Caco-2 (cell line): Measurements from ENCODE around the gene OXSR1.

- PRO-cap: no peak
- RRBS: no CpG with 5 or more reads among the region's 1 CpG
Observed at GRCh38 chr3:37335613-37335960, 92.5 kb downstream of the GOLGA4 start.

- PRO-cap: no peak
- RRBS: no CpG with 5 or more reads among the region's 8 CpGs
Observed at GRCh38 chr3:37466674-37467227, 14.8 kb downstream of the ITGA9 start.

DNA sequence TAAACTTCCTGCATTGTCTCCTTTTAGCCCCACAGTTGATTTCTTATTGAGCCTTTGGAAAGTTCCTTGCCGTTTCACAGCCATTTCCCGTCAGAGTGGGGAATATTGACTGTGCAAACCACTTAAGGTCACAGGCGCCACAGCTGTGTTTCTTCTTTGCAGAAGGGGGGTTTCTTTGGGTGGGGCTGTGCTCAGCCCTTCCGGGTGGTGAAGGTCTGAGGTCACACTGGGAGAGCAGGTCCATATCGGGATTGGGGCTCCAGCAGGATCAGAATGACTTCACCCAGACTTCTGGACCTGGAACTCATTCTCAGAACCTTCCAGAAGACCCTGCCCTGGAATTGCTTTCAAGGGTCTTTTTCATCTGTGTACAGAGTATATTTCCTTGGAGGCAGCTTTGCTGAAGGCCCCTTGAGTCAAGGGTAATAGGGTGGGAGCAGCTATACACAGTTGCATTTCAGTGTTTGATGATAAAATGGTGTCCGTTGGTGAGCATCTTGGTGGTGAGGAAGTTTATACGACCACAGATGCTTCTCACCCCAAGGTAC, 122.7 kb downstream of the ITGA9 start:
- PRO-cap: no peak
- RRBS: no CpG with 5 or more reads among the region's 7 CpGs

- PRO-cap: bidirectional peak, plus-strand start at chr3:37936610, minus-strand start at chr3:37936382
- RRBS: no CpG with 5 or more reads among the region's 7 CpGs
Observed at GRCh38 chr3:37936212-37936715, 54.3 kb upstream of the VILL start.

DNA sequence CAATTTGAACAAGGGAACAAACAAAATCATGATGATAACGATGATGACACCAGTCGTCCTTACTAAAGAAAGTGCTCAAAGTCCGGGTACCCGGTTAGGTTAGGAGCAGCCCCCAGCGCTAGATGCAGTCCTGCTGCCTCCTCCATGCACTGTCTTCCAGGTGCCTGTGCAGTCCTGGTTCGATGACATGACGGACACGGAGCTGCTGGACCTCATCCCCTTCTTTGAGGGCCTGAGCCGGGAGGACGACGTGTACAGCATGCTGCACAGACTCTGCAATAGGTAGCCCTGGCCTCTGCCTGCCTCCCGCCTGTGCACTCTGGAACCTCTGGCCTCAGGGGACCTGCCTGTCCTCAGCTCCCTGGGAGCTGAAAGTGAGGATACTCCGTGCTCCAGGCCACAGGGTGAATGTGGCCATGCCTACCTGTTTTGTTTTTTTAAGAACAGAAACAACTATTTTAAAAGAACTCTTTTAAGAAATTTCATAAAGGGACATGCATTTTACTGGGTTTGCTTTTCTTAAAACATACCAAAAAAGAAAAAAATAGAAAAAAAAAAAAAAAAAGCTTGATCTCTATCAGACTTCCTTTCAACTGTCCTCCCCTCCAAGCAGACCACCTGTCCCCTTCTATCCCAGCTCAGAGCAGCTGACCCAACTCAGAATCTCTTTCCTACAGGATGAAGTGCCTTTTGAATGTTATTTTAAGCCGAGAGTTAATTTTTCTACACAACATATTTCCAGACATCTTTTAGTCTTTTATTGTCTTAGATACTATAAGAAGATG, 9.8 kb upstream of the VILL start:
- PRO-cap: no peak
- RRBS: no CpG with 5 or more reads among the region's 14 CpGs

- PRO-cap: no peak
- RRBS: no CpG with 5 or more reads among the region's 10 CpGs
Observed at GRCh38 chr3:38122775-38123467, 14.0 kb downstream of the ACAA1 start.

DNA sequence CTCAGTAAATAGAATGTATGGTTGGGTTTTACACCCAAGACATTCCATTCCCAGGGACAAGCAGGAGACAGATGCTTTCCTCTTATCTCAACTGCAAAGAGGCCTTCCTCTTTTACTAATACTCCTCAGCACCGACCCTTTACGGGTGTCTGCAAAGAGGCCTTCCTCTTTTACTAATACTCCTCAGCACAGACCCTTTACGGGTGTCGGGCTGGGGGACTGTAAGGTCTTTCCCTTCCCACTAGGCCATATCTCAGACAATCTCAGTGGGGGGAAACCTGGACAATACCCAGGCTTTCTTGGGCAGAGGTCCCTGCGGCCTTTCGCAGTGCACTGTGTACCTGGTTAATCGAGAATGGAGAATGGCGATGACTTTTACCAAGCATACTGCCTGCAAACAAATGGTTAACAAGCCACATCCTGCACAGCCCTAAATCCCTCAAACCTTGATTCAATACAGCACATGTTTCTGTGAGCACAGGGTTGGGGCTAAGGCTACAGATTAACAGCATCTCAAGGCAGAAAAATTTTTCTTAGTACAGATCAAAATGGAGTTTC, 1.2 kb downstream of the ACAA1 start:
- PRO-cap: no peak
- RRBS: no CpG with 5 or more reads among the region's 8 CpGs

GRCh38 chr3:38141007-38142431, 3.1 kb downstream of the MYD88 start:
- PRO-cap: no peak
- RRBS: no CpG with 5 or more reads among the region's 11 CpGs

DNA sequence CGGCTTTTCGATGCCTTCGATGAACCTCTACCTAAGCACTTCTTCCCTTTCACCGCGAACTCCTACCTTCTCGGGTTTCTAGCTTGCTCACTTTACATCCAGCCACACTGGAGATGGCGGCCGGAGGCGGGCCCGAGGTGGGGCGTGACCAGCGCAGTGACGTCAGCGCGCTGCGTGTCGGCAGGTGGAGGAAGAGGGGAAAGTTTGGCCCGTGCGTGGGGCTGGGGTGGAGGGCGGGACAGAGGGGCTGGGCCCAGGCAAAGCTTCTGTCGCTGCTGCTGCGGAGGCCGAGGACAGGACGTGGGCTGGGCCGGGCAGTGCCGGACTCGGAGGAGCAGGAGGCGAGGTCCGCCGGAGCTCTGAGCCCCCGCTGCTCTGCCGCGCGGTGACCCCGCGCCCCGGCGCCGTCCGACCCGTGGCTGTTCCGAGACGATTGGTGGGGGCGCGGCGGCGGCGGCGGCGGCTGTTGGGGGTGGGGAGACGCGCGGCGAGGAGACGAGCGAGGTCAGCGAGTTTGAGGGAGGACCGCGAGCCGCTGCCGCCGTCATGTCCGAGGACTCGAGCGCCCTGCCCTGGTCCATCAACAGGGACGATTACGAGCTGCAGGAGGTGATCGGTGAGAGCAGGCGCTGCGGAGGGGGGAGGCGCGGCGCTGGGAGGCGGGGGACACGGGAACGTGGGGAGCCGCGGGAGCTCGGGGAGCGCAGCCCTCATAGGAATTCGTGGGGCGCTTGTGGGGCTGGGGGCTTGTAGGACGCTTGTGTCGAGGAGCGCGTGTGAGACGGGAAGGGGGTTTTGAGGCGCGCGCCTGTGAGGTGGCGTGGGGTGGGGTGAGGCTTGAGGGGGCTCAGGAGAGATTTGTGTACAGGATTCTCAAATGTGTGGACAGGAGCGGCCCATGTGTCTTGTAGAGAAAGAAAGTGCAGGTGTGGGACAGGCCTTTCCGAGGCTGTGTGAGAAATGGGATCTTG, at the start of gene OXSR1:
Gene OXSR1, plus strand, starts transcription at position 207 of the 971 bp plus-strand sequence.
- PRO-cap: bidirectional peak, plus-strand start at position 241 of the sequence, minus-strand start at position 115 of the sequence
- RRBS: 3% methylated on average over 8 of the region's 93 CpGs

- PRO-cap: no peak
- RRBS: no CpG with 5 or more reads among the region's 4 CpGs
Observed at GRCh38 chr3:38254597-38255368, 10.8 kb upstream of the SLC22A13 start.

- PRO-cap: bidirectional peak, plus-strand start at chr3:38347295, minus-strand start at chr3:38347255
- RRBS: 3% methylated on average over 5 of the region's 16 CpGs
Observed at GRCh38 chr3:38347129-38347397, 478 bp downstream of the XYLB start.

DNA sequence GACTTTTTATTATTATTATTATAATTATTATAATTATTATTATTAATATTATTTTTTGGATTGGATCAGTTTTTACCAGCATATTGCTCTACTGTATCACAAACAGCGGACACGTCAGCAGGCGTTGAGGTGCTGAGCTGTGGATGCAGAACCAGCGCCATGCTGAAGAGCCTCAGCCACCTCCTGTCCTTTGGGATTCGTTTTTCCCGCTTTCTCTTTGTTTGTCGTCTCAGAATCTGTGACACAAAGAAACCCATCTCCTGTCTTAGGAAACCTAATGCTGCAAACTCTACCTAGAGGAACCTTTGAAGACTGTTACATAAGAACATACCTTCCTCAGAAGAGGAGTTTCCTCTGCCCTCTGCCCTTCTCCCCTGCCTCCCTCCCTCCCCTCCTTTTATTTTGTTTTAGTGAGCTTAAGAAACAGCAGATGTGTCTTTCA, 12.7 kb upstream of the EXOG start:
- PRO-cap: no peak
- RRBS: no CpG with 5 or more reads among the region's 7 CpGs

DNA sequence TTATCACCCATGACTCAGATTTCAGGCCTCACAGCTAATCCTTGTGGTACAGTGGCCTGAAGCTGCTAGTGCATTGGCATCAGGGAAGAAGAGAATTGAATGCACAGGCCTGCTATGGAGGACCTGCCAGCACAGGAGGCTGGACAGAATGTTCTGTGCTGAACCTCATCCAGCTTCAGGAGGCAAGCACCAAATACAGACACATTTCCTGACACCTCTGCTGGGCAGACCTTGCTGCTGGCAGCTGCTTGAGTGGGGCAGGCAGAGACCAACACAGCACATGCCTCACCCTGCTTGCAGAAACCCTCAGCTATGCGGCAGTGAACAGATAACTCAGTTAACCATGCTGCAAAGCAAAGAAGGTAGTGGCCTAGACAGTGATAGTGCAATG, 68.0 kb upstream of the SCN5A start:
- PRO-cap: no peak
- RRBS: no CpG with 5 or more reads among the region's 1 CpG

DNA sequence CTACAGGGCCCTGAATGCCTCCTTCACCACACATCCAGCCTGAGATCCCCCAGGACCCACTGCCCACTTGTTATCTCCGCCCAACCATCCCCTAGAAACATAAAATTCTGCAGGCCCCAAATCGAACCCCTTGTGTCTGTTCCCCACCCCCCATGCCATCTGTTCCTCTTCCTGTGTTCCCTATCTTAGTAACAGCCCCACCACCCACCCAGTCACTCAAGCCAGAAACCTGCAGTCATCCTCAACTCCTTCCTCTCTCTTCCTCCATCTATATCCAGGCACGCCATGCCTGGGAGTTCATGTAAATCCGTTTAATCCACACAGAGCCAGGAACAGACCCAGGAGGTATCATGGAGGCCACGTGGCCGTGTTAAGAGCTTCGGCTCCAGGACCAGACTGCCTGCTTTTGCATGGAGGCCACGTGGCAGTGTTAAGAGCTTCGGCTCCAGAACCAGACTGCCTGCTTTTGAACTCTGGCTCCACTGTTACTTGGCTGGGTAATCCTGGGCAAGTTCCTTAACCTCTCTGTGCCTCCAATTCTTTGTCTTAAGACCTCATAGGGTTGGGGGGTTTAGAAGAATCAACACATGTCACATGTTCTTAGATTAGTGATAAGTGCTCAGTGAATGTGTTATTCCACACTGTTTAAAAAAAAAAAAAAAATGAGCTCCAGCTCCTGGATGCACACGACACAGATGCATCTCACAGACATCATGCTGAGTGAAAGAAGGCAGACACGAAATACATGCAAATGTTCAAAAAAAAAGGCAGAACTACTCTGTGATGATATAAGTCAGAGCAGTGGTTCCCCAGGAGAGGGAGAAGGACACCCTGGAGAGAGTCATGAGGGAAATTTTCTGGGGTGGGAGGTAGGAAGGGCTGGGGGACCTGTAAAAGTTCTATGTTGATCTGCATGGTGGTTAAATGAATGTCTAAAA, 4.7 kb downstream of the CSRNP1 start:
- PRO-cap: no peak
- RRBS: no CpG with 5 or more reads among the region's 11 CpGs

DNA sequence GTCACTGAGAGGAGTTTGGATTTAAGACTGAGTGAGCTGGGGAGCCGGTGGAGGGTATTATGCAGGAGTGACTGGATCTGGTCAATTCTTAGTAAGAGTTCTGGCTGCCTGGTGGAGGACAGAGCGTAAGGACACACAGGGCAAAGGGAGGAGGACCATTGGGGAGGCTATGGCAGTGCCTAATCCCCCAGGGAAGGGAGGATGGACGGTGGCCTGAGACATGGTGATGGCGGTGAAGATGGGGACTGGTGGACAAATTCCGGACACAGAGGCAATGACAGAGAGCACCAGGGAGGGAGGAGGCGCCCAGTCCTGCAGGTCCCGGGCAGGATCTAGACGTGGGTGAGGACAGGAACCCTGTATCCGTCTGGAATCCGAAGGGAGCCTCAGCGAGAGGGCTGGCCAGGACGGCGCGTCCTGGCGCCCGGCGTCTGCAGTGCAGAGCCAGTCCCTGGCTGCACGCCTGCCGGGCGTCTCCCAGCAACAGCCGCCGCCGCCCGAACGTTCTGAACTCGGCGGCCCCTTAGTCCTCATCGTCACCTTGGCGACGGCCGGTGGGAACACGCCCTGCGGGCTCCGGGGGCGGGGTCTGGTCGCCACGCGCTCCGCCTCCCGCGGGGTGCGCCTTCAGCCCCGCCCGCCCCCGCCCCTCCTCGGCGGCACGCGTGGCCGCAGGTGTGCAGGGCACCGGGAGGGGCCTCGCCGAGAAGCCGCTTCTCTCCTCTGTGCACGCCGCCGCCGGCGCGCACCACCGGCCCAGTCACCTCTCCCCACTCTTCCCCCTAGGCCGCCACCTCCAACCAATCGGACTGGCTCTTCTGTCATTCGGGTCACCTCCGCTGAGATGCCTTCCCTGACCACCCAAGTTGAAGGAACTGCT, 11.7 kb downstream of the XIRP1 start:
- PRO-cap: bidirectional peak, plus-strand start at position 682 of the sequence, minus-strand start at position 508 of the sequence
- RRBS: 3% methylated on average over 40 of the region's 65 CpGs

DNA sequence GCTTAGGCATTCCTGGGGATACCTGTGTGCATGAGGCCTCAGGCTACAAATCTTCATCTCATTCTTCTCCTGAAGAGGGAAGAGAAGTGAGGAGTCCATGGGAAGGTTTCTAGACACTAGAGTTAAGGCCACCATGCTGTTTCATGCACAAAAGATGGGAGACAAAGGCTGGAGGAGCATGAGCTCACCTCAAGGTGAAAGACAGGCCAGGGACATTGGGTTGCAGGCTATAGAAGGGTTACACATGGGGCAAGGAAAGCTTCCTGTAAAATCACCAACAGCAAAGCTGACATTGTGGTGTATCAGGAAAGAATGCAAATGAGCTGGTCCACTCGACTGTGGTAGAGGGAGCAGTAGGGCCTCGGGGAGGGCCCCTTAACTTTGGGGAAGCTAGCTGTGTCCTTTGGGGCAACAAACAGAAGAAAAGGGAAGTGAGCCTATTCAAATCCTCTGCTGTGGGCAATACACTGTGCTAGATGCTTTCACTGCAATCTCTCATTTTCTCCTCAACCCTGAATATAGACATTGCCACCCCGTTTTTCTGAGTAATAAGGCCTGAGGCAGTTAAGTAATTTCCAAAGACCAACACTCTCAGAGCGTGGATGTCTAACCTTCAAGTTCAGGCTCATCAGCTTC, 24.3 kb downstream of the CX3CR1 start:
- PRO-cap: no peak
- RRBS: no CpG with 5 or more reads among the region's 4 CpGs

- PRO-cap: no peak
- RRBS: no CpG with 5 or more reads among the region's 18 CpGs
Observed at GRCh38 chr3:39502691-39503238, 35.3 kb downstream of the MOBP start.

- PRO-cap: no peak
- RRBS: no CpG with 5 or more reads among the region's 7 CpGs
Observed at GRCh38 chr3:40290344-40290968, 19.1 kb upstream of the EIF1B start.

DNA sequence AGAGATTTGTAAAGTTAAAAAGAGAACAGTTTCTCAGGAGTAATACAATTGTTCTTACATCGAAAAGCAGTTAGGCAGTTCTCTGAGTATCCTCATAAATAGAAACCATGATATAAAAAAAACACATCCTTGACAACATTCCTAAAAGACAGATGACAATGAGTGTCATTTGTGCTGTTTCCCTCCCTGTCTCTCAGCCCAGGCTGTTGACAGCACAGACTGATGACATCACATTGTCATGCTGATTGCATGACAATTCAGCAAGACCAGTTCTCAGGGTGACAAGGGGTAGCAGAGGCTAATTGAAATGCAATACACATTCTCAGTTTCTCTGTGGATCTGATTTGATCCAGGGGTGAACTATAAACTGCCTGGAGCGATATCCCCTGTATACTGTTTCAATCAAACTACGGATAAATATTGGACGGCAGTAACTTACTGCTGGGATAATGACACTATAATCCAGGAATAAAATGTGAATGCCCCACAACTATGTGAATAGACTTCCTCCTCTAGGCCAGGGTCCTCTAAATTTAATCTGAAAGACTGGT, 16.8 kb upstream of the EIF1B start:
- PRO-cap: no peak
- RRBS: no CpG with 5 or more reads among the region's 4 CpGs

GRCh38 chr3:40623831-40624077, 99.0 kb downstream of the ZNF621 start:
- PRO-cap: no peak